Daoy (cell line): Measurements from ENCODE around the genes PDCD5 and LRP3.

DNA sequence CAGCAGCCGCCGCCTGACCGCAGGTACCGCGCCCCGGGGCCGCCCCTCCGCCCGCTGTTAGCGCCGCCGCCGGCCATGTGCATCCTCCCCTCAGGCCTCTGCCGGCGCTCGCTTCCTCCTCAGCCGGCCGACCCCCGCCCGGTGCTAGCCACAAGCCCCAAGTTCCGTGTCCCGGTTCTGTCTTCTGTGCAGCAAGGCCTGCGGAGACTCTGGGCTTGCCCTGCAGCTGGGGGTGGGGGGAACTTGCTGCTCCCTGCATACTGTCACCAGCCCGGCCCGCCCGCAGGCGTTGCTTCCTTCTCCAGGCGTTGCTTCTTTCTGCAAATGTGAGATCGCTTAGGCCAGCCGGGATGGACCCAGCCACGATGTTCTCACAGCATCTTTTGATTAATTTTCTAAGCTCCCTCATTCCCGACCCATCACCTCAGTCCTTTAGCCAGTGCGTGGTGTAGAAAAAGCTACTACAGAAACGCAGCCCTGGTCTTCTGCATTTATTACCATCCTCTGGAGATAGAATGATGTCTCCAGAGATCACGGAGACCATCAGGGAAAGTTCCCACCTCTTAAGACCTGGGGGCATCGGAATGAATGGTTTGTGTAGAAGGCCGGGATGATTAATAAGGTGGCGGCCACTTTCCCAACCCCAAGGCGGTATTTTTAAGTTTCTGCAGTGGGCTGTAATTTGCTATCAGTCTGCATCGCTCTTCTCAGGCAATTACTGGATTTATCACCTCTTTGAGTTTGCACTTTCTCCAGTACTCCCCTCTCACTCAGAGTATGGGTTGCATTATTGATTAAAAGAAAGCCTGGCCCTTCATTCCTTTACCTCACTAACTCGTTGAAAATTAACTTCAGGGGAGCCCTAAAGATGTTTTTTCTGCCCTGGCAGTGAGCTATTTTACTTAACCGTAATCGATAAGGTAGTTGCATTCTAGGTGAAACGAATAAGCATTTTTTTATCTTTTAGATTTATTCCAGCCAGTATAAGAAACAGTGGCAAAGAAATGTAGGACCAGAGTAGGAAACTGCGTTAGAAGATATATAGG lies 674 bp downstream of the ZNF507 start:
- RAMPAGE, long total RNA = no peak

- RAMPAGE, long total RNA = no peak
Observed at GRCh38 chr19:32374968-32375590, 29.7 kb downstream of the ZNF507 start.

DNA sequence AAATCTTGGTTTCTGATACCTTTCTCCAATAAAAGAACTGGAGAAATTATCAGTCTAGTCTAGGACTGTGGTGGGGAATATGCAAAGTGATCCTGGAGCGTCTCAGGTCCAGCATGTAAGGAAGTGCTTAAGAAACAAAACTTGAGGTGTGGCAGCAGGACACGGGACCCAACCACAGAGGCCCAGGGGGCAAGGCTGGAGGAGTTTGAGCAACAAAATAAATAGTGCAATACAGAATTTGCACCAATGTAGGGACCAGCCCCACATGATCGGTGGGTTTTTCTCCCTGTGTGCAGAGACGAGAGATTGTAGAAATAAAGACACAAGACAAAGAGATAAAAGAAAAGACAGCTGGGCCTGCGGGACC lies 29.2 kb upstream of the DPY19L3 start:
- RAMPAGE, long total RNA = no peak

- RAMPAGE, long total RNA = no peak
Observed at GRCh38 chr19:32384224-32384675, 21.3 kb upstream of the DPY19L3 start.

- RAMPAGE, long total RNA = start-site peak on the plus strand at chr19:32581185-32581254, 3,671 and 792 reads in 2 replicates
Observed at GRCh38 chr19:32580603-32581585, at the start of gene PDCD5. Gene PDCD5 (plus strand): TSS chr19:32581190.

- RAMPAGE, long total RNA = no peak
Observed at GRCh38 chr19:32649904-32650157, 25.1 kb downstream of the ANKRD27 start.

DNA sequence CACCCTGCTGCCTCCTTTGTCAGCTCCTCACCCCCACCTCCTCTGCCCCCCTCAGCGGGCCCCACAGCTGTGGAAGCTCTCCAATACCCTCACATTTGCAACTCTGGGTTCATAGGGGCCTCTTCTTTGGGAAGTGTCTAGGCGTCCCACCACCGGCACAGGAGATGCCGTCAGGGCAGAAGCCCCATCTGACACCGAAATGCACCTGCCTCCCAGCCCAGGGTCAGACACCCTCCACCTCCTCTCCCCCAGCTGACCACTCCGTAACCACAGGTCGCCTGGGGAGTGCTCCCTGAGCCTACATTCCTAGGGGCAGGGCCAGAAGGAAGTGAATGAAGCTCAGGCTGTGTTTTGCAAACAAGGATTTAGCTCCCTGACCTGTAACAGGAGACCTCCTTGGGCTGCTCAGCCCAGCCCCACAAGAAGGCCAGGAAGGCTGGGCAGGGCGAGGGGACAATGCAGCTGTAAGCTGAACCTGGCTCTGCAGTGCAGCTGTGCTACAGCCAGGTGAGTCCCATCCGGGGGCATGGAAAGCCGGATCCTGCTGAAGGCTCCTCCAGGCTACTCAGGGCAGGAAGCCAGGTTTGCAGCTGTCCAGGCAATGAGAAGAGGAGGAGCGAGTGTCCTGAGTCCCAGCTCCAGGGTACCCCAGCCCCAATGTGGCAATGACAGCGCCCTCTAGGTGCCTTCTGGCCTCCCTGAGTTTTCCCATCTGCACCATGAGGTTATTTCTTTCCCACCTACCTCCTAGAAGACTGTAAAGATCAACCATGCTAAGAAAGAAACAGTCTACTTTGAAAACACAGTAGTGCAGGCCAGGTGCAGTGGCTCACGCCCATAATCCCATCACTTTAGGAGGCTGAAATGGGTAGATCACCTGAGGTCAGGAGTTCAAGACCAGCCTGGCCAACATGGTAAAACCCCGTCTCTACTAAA lies 42.1 kb downstream of the RHPN2 start:
- RAMPAGE, long total RNA = no peak

- RAMPAGE, long total RNA = no peak
Observed at GRCh38 chr19:33193735-33194918, at the start of gene LRP3. Gene LRP3 (plus strand): TSS chr19:33194330.

- RAMPAGE, long total RNA = no peak
Observed at GRCh38 chr19:33298428-33299027, 3.8 kb downstream of the CEBPA start.

GRCh38 chr19:33303024-33303821 lies 889 bp upstream of the CEBPA start:
- RAMPAGE, long total RNA = no peak

DNA sequence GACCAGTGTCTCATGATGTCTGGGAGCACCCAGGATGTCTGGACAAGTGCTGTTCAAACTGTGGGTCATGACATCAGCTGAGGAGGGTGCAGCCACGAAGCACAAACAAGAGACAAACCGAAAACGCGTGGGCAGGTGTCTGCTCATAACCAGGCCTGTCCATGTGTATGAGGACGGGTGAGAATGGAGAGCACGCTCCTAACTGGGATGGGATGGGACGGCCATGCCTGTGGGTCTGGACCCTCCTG lies 32.6 kb downstream of the CEBPG start:
- RAMPAGE, long total RNA = no peak

- RAMPAGE, long total RNA = no peak
Observed at GRCh38 chr19:33796212-33796773, 377 bp upstream of the KCTD15 start.

- RAMPAGE, long total RNA = no peak
Observed at GRCh38 chr19:33813182-33813790, 16.6 kb downstream of the KCTD15 start.

GRCh38 chr19:34184445-34185742 lies 12.6 kb downstream of the LSM14A start:
- RAMPAGE, long total RNA = no peak

DNA sequence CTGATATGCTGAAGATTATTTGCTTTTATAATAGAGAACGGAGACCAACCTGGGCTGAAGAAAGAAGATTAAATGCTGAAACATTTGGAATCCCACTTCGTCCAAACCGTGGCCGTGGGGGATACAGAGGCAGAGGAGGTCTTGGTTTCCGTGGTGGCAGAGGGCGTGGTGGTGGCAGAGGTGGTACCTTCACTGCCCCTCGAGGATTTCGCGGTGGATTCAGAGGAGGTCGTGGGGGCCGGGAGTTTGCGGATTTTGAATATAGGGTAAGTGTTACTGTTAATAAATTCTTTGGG lies 32.9 kb upstream of the GARRE1 start:
- RAMPAGE, long total RNA = no peak

DNA sequence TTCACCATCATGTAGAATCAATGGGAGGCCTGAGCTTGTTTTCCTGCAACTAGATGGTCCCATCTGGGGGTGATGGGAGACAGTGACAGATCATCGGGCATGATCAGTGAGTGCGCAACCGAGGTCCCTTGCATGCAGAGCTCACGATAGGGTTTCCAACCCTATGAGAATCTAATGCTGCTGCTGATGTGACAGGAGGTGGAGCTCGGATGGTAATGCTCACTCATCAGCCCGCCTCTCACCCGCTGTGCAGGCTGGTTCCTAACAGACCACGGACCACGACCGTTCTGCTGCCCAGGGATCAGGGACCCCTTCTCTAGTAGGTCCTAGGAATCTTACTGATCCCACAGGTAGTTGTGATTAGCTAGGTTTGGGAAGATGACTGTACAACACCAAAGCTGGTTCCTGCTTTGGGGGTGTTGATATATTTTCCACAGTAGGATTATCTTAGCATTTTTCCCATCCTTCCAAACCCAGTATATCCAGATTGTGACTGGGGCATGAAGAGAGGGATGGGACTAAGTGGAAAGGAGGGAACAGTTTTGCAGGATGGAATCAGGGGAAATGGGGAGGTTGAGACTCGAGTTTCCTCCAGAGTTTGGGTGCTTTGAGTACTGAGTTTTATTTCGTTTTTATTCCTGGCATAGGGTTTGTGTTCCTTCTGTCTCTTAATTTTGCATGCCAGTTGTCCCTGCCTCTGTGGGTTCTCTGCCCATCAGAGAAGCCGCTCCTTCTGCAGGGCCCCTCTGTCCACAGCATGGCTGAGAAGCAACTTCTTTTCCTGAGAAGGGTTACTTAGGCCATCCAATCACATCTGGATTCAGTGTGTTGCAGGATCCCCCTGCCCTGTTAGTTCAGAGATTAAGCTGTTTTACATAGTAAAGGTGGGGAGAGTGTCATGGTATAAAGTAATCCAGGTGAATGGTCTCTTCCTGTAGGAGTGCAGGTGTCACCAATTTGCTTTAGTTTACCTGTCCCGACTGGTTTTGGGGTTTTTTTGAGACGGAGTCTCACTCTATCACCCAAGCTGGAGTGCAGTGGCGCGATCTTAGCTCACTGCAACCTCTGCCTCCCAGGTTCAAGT lies 23.2 kb upstream of the GARRE1 start:
- RAMPAGE, long total RNA = no peak

DNA sequence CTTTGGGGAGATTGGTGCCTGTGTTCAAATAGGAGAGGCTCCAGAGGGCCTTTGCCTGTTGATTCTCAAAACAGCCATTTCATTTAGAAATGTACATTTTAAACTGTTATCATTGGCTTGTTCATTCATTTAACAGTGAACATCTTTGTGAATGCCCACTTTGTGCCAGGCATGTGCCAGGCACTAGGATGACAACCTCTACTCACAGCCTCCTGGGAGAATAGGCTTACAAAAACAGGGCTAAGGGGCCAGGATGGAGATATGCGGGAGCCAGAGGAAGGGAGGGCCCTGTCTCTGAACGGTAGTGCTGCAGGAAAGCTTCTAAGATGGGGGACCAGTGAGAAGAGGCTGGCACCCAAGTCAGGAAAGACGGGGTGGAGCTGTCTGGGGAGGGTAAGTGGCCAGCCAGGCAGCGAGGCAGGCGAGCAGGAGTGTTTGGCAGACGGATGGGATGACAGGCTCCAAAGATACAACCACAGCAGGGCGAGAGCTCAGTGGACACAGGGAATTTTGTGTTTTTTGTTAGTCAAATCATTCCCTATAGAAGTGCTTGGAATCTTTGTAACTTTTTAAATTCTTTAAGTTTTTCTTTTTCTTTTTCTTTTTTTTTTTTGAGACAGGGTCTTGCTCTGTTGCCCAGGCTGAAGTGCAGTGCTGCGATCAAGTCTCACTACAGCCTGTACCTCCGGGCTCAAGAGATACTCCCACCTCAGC lies 44.7 kb upstream of the GPI start:
- RAMPAGE, long total RNA = no peak

GRCh38 chr19:34450080-34450444 lies 21.9 kb downstream of the UBA2 start:
- RAMPAGE, long total RNA = no peak

GRCh38 chr19:34454235-34454831 lies 26.2 kb downstream of the UBA2 start:
- RAMPAGE, long total RNA = no peak

DNA sequence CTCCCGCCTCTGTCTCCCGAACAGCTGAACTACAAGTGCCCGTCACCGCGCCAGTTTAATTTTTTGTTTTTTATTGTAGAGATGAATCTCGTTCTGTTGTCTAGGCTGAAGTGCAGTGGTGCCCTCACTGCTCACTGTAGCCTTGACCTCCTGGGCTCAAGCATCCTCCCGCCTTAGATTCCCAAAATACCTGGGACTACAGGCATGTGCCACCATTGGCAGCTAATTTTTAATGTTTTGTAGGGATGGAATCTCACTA lies 2.5 kb upstream of the WTIP start:
- RAMPAGE, long total RNA = no peak